Cerebral cortex (tissue), 2 donors: Measurements from ENCODE around the genes MAX, ATP6V1D and EIF2S1.

DNA sequence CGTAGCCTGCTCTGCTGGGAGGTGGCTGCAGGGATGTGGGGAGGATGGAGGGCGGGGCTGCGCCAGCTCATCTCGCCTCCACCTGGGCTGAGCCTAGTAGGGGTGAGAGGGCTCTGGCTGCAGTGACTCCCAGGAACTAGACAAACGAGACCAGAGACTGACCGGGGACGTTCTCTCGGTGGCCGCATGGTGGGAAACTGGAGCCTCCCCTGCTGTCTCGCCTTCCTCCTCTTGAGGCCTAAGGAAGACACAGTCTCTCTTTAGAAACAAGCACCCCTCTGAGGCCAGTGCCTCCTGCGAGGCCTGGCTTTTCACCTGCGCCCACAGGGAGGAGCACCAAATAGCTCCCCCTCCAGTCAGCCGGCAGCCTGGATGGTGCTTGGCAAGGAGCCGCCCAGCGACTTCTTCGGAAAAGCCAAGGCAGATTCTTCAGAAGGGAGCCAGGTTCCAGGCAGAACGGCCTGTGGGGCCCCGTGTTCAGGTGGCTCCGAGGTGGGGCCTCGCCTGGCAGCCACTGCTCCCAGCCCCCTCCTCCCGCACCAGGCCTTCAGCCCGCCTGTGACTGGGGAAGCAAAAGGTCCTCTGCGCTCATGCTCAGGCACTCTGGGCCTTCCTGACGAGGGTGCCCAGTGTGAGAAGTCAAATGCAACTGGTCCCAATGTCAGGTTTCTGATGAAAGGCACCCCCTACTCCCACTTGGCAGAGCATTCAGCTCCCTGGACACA, 62.5 kb downstream of the PLEKHG3 start:
- PRO-cap, 2 experiments, result no peak in any of the 2 experiments

- PRO-cap, 2 experiments, result no peak in any of the 2 experiments
These were observed 27.6 kb downstream of the MAX start for GRCh38 chr14:65074784-65075119.

DNA sequence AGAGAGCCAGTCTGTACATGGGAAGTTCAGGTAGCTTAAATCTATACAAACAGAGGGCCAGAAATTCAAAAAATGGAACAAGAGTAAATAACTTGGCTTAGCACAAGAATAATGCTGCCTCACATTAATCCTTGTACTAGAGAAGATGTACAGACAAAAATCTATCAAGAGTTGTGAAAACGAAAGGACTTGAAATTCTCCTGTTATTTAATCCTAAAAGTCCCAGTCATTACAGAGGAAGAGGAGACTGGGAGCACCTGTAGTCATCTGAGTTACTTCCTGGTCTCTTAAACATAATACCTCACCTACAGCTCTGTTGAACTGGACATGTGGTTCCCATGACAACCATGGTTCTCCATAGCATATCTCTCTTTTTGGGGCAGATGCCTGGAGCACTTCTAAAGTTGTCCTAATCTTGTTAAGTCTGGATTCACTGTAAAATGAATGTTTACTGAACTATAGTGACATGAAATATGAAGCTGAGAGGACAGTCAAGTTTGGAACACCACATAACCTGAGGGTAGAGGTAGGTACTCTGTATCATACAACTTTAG, 7.3 kb downstream of the MAX start:
- PRO-cap, 2 experiments, result no peak in any of the 2 experiments

DNA sequence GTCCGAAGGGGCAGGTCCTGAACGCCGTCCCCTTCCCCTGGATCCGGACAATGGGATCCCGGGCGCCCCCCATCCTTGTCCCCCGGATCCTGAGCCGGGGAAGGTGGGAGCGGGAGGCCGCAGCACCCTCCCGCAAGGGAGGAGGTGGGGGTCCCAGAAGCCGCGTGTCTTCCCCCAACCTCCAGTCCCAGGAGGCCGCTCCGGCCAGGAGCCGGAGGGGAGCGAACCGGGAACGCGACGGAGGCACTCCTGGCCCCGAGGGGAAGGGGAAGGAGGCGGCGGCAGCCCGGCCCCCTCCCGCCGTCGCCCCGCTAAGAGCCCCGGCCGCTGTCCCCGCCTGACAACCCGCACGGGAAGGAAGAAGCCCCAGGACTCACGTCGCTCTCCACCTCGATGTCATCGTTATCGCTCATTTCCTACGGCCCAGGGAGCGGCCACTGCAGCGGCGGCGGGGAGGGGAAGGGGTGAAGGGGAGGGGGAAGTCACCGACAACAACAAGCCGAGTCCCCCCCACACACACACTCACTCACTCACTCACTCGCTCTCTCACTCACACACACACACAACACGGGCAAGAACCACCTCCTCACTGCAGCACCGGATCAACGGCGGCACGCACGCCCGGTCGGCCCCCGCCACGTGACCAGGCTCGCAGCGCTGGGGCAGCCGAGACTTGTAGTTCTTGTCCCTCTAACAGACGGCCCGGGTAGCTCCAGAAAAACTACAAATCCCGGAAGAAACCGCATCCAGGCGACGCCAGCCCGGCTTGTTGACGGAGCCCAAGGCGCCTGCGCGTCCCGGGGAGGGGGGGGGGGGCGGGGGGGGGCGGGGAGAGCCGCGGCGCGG, at the start of gene MAX:
Gene MAX, minus strand, starts transcription at position 591 of the 846 bp plus-strand sequence.
- PRO-cap, 2 experiments, result peak in 1 of 2 experiments; most common minus-strand start position 562 of the sequence (in 1)

GRCh38 chr14:65231288-65232198, 129.2 kb upstream of the MAX start:
- PRO-cap, 2 experiments, result no peak in any of the 2 experiments

GRCh38 chr14:65236396-65236770, 134.1 kb upstream of the MAX start:
- PRO-cap, 2 experiments, result no peak in any of the 2 experiments

GRCh38 chr14:65850358-65850713, 437.8 kb downstream of the FUT8 start:
- PRO-cap, 2 experiments, result no peak in any of the 2 experiments

DNA sequence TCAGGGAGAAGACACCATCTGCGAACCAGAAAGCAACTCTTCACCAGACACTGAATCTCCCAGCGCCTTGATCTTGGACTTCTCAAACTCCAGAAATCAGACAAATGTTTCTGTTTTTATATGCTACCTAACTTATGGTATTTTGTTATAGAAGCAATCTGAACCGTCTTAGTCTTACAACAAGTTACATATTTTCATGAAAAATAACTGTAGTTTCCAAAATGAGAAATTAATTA, 486.2 kb downstream of the FUT8 start:
- PRO-cap, 2 experiments, result no peak in any of the 2 experiments

DNA sequence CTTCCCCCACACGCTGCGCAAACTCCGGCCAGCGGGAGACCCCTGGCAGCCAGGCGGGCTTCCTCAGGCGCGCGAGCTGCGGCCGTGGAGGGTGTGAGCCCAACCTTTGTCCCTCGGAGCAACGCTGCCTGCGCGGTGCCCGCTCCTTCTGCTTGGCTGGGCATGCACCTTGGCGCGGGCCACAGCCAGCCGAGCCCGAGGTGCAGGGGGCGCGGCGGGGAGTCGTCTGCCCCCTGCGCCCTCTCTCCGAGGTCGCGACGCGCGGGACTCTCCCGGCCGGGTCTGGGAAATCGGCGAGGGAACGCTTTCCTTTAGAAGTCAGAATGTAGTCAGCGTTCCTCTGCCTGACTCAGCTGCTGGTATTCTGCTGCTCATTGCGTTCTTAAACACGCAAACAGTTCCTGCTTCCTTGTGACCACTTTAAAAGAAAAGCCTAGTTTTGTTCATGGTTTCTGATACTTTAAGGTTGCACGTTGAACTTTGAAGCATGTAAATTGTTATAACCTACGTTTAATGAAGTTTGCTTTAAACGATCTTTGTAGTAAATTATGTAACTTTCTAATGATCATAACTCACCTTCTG, 483 bp downstream of the PALS1 start:
- PRO-cap, 2 experiments, result peak in 1 of 2 experiments; most common plus-strand start position 66 of the sequence (in 1); most common minus-strand start position 284 of the sequence (in 1)

DNA sequence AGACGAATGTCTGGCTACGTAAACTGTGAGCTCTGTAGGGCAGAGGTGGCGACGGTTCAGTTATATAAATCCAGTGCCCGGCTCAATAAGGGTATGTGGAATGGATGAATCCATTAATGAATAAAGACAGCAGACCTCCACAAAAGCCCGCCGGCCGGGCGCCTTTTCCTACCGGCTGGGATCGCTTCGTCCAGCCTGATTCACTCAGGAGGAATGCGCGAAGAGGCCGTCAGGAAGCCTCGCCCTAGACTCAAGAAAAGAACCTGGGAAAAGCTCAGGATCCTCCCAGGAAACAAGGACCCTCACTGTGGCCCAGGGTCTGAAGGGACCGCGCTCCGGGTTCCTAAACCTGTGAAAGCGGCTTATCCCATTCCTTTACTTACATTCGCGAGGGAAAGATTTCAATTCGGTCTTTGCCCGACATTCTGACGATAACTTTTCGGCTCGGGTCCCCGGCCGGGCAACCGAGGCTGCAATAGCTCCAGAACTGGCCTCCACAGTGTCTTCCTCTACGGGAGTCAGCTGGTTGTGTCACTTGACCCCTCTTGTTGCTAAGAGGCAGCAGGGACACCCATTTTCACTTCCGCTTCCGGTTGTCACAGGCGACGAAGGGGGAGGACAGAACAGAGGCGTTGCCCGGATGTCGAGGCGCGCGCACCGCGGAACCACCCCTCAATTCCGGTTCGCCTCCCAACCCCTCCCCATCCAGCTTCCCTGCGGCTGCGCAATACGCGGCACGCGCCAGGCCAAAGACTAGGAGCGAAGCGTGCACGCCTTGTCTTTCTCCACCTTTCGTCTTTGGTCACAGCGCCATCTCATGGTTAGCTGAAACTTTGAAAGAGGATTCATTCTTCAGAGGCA, at the start of gene ATP6V1D:
Gene ATP6V1D, minus strand, starts transcription at position 530 of the 861 bp plus-strand sequence.
- PRO-cap, 2 experiments, result peak in 1 of 2 experiments; most common plus-strand start position 744 of the sequence (in 1); most common minus-strand start position 183 of the sequence (in 1)

DNA sequence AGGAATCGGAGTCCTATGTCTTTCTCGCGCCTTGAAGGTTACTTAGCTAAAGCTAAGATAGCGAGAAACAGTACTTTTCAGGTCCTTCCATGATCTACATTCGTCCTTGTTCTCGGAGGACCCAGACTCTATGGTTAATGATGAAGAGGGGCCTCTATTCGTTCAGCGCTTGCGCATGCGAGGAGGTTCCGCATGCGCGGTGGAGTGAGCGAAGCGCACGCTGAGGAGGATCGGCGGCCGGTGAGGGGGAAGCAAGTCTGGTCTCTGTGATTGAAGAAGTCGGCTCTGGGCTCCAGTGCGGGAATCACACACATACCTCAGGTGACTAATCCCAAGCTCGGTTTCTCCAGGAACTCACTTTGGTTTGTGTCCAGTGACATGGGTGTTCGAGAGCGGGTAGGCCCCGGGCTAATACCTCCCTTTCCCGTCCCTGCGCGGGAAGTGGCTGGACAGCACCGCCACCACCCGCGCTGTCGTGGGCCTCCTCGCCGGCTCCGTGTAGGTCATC, at the start of gene EIF2S1:
Gene EIF2S1, plus strand, starts transcription at position 193 of the 508 bp plus-strand sequence.
- PRO-cap, 2 experiments, result peak in 1 of 2 experiments; most common plus-strand start position 223 of the sequence (in 1); most common minus-strand start position 102 of the sequence (in 1)

DNA sequence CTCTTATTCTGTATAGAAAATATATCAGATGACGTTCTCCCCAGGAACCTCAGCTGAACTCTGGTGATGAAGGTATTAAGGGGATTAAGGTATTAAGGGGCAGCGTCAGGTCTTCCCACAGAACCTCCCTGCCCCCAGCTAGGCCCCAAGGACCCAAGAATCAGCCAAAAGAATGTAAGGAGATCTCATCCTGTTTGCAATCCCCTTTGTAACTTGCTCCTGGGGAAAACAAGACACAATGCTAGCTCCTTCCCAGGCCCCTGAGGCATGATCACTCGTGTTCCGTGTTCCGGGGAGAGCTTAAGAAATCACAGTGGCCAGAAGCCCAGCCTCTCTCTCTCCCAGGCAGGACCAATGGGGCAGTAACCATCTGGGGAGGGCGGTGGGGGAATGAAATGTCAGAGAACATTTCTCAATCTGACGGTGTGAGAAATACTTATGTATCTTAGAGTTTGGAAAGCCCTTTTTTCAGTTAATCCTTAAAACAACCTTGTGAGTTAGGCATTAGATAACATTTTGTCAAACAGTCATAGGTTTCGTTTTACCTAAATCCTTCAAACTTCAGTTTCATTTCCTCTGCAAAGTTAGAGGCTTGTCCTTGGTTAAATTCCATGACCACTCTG, 33.1 kb downstream of the PIGH start:
- PRO-cap, 2 experiments, result peak in 1 of 2 experiments; most common minus-strand start position 269 of the sequence (in 1)

DNA sequence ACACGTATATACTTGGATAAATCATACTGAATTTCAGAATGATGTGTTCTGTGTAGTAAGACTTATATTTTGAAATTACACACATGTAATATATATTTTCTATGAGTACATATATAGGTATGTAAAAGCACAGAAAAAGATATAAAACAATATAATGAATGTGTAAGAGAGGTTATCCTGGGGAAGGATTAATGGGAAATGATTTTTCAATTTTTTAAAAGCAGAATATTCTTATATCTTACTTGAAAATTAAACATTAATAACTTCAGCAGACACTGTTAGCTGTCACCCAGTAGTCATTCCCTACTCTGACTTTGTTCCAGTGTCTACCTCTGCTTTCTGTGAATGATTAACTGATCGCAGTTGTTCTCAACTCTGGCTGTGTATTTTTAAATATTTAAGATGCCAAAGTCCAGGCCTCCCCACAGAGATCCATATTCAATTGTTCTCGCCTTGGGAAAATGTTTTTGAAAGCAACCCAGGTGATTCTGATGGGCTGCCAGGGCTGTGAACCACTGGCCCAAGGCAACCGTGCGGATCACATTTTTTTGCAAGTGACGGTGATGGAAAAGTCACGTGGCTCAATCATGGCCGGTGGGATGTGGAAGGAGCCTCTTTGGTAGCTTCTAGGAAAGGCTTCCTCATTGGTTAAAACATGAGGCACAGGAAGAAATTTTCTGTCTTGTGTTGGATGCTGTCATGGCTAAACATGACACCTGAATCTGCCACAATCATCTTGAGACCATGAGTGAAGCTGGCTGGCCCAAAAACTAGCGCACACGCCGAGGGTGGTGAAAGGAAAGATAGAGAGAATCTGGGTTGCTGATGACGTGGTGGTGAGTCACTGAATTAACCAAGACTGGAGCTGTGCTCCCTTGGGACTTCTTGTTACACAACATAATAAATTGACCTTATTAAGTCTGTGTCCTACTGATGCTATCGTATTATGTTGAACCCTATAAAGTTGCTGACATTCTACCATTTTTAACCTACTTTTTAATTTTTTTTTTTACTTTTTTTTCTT, 37.1 kb downstream of the RDH12 start:
- PRO-cap, 2 experiments, result no peak in any of the 2 experiments

DNA sequence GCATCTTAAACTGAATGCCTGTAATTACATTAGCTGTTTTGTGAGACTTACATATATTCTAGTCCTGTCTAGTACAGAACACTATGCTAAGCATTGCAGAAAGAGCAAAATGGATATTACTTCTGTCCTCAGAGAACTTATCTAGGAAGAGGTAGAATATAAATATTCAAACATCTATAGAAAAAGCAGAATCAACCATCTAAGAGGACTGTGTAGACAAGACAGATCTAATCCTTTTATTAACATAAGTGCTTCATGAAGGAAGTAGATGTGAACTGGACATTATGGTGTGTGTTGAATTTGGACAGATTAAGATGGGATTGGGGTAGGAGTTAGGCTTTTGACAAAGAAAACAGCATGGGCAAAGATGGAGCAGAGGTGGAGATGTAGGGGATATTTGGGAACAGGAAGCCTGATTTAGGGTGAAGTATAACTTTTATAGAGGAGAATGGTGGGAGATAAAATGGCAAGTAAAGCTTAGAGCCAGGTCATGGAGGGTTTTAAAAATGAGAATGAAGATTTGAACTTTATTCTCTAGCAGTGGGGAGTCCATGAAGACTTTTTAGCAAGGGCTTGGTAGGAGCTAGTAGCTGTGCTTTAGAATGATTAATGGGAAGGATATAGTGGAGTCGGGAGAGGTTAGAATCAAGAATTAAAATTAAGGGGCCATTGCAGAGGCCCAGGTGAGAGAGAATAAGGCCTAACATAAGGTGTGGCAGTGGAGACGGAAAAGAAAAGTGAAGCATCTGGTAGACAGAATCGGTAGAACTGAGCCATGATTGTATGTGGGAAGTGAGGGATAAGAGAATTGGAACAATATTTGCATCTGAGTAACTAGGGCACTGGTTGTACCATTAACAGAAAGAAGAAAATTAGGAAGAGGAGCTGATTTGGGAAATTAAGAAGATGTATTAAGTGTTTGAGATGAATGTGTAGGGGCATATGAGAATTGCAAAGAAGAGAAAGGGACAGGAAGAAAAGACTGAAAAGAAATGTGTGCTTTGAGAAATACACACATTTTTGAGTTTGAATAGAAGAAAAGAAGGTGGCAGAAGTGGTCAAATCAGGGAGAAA, 133.7 kb downstream of the RAD51B start:
- PRO-cap, 2 experiments, result no peak in any of the 2 experiments

GRCh38 chr14:68362750-68363202, 430.1 kb downstream of the ZFP36L1 start:
- PRO-cap, 2 experiments, result no peak in any of the 2 experiments

DNA sequence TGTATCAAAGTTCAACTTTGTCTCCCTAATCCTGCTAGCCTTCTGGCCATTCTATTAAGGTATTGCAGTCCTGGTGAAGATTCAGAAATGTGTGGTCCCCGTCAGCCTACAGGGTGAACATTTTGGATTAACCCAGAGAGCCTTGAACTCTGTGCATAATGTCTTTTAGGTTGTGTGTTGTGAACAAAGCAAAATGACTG, 310.8 kb downstream of the ZFP36L1 start:
- PRO-cap, 2 experiments, result no peak in any of the 2 experiments

DNA sequence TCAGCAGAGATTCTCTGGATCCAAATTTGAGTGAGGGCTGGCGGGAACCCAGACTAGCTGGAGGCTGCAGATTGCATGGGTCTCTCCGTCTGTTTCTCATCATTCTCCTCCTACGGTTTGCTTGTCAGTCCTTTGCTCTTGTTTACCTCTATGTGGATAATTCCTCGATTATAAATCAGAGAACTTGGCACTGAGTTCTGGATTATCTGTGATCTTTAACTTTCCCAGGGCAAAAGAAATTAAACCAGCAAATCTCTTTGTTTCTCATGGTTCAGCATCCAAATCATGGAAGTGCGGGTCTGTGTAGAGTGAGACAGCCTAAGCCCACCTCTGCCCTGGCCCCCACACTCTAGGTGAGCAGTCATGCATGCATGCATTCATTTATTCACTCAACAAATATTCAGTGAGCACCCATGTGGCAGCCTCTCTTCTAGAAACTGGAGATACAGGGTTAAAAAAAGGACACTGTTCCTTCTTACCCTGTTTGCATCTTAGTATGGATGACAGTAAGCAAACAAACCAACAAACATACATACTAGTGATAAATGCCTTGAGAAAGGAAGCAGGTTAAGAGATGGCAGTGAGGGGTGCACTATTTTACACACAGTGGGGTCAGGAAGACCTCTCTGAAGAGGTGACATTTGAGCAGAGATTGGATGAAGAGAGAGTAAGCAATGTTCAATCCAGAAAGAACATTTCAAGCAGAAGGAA, 280.5 kb downstream of the ZFP36L1 start:
- PRO-cap, 2 experiments, result no peak in any of the 2 experiments

DNA sequence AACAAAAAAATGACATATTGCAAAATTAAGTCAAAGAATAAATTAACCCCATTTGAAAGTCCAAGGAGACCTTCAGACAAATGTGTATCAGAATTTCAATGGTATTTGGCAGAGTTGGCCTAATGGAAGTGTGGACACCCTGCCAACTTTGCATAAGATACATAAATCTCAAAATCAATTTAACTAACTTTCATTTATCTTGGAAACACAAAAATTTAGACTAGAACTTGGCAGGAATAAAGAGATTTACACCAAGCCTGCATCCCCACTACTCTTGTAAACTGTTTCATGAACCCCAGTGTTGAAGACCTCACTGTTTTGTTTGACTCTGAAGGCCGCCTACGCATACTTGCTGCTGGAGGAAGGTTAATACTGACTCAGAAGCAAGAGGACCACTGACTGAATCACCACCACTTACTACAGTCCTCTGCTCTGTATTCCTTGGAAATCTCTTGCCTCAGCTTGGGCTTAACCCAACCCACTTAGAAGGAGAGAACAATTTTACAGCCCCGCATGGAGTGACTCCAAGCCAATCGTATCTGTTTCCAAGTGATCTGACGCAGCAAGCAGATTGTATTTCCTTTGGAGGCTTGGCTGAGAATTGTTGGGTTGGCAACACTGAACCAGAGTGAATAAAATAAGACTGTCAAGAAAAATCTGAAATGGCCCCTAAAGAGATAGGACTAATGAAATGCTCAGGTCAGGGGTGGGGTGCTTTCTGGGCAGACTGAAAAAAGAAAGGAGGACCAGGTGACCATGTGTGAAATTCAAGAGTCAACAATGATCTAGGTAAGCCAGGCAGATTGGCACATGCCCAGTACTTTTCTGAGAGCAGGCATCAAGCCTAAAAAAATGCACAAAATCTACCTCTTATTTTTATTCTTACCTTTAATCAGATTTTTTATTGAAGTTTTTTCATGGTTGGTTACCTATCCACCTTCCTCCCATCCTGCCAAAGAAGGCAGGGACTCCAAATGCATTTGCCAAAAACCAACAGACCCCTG, 248.6 kb downstream of the ZFP36L1 start:
- PRO-cap, 2 experiments, result peak in 1 of 2 experiments; most common plus-strand start position 618 of the sequence (in 1); most common minus-strand start position 406 of the sequence (in 1)

- PRO-cap, 2 experiments, result no peak in any of the 2 experiments
These were observed 222.9 kb downstream of the ZFP36L1 start for GRCh38 chr14:68569831-68570497.

GRCh38 chr14:68587009-68587874, 205.6 kb downstream of the ZFP36L1 start:
- PRO-cap, 2 experiments, result no peak in any of the 2 experiments